Measurements from ENCODE around the genes PCDHB15 and PCDHGB1.

GRCh38 chr5:139710369-139710668 is 62.2 kb downstream of the CXXC5 start:
- RAMPAGE, long total RNA = no peak
- RRBS = no CpG with 5 or more reads among the region's 17 CpGs

DNA sequence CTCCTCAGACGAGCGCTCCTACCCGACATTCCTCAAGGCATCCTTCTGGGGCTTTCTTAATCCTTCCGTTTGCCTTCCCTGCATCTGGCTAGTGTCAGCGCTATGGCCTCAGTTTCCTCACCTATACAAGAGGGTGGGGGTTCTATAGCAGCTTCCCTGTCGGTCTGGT is 63.4 kb downstream of the CXXC5 start:
- RAMPAGE, long total RNA = no peak
- RRBS = no CpG with 5 or more reads among the region's 6 CpGs

GRCh38 chr5:139876962-139877378 is 81.4 kb downstream of the PSD2 start:
- RAMPAGE, long total RNA = no peak
- RRBS = no CpG with 5 or more reads among the region's 4 CpGs

GRCh38 chr5:140114257-140115476 is 758 bp downstream of the PURA start:
- RAMPAGE, long total RNA = no peak
- RRBS = 0% methylated on average over 12 of the region's 80 CpGs

DNA sequence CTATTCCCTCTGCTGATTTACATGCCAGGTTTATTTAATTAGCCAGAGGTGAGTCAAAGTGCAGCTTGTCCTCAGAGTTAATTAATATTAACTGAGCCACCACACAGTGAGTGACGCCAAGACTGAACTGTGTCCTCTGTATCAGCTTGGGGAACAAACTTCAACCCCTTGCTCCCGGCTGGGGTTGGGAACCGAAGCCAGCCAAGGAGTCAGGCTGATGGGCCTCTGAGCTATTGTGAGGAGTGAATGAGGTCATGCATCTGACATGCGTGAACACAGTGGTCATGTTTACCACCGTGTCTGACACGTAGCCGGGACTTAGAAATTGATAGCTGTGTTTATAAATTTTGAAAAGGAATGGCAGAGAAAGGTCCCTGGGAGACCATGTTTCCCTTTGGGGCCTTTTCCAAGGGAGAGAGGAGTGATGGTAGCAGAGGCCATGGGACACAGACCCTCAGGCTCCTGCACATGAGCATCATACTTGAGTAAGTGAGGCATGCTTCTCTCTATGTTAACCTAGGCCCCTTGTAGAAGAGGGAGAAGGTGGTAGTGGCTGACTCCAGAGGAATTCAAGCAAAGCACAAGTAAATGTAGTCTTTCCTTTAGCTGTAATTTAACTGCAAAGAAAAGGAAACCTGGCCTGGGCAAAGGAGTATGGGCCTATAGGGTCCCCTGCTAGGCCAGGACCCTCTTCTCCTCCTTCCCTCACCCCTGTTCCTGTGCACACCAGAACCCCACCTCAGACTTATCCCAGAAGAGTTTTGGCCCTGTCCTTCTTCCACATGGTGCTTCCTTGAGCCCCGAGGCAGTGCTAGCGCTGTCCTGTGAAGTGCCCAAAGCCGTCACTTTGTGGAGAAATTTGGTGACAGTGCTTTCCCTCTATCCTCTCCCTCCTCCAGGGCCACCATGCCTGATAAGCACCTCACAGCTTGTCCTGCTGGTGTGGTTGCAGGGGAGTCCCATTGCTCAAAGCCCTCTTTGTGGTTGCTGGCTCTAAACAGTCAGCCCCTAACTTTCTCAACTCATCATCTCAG is 17.4 kb downstream of the IGIP start:
- RAMPAGE, long total RNA = no peak
- RRBS = no CpG with 5 or more reads among the region's 10 CpGs

DNA sequence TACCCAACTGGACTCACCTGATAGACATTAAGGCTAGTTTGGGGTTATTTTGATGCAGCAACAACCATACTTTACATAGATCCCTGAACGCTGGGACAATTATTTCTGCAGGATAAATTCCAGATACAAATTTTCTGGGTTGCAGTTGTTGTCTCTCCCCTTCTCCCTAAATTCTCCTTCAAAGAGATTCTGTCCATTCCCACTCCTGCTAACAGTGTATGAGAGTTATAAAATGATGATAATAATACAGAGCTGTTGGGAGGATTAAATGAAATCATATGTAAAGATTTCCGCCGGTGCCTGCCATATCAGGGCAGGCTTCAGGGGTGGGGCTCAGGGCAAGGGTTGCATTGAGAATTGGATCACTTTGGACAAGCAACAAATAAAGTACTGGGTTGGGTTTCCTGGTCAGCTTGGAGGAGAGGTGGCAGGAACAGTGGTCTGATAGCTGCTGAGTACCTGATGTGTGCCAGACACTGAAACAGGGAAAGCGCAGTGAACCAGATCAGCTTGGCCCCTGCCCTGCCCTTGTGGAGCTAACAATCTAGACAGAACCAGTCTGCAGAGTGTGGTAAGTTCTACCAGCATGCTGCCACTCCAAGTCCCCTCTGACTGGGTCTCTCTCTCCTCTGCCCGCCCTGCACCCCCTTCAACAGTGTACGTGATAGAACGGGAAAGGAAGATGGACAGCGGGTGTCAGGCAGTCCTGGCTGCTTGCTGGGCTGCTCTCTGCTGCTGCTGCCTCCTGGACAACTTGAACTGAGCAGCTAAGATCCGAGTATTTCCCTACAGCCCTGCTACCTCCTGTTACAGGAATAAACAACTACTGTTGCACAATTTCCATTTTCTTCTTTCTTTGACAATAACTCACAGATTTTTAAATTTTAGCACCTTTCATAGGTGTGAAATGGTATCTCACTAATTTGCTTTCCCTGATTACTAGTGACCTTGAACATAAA is 53.4 kb downstream of the CYSTM1 start:
- RAMPAGE, long total RNA = no peak
- RRBS = no CpG with 5 or more reads among the region's 9 CpGs

DNA sequence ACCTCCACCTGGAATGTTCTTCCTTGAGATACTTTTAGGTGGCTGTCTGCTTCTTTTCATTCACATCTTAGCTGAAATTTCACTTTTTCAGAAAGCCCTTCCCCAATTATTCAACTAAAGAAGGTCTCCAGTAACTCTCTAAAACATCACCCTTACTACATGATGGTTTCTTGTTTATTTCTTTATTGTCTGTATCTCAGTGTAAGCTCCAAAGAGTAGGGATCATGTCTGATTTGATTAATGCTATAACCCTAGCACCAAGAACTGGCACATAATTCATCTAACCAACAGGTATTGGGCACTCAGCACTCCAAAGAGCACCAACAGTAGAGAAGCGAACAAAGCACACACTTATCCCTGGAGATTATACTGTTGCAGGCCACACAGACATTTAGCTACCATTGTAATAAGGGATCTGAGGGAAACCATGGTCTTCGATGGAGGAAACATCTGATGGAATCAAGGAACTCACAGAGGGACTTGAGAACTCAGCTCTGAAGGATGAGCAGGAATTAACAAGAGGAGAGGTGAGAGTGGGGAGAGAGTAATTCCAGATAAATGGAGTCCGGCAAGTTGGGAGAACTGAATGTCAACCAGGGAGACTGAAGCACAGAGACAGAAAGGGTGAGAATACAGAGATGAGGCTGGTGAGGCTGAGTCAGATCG is 45.3 kb downstream of the PFDN1 start:
- RAMPAGE, long total RNA = no peak
- RRBS = no CpG with 5 or more reads among the region's 4 CpGs

- RAMPAGE, long total RNA = no peak
- RRBS = no CpG with 5 or more reads among the region's 6 CpGs
Measured at GRCh38 chr5:140344475-140345588, 1.6 kb downstream of the HBEGF start.

- RAMPAGE, long total RNA = no peak
- RRBS = no CpG with 5 or more reads among the region's 9 CpGs
Measured at GRCh38 chr5:140551499-140552459, 4.3 kb downstream of the EIF4EBP3 start.

GRCh38 chr5:140557617-140558455 is 563 bp upstream of the SRA1 start:
- RAMPAGE, long total RNA = no peak
- RRBS = no CpG with 5 or more reads among the region's 10 CpGs

- RAMPAGE, long total RNA = no peak
- RRBS = 93% methylated on average over 3 of the region's 13 CpGs
Measured at GRCh38 chr5:140561309-140562655, 2.6 kb downstream of the APBB3 start.

DNA sequence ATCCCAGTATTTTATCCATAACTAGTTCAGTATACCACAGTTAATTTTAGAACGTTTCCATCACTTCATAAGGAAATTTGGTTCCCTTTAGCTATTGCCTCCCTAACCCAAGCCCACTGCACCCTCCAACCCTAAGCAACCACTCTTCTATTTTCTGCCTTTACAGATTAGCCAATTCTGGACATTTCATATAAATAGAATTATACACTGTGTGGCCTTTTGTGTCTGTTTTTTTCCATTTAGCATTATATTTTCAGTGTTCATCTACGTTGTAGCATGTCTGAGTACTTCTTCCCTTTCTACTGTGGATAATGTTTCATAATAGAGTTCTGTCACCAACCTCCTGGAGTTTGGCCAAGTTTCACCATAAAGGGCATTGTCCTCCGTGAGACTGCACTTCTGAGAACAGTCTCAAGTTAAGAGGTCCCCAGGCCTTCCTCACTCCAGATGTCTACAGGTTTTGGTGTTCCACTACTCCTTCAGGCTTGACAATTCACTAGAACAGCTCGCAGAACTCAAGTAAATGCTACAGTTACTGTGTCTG is 30.8 kb downstream of the SLC35A4 start:
- RAMPAGE, long total RNA = no peak
- RRBS = no CpG with 5 or more reads among the region's 4 CpGs

DNA sequence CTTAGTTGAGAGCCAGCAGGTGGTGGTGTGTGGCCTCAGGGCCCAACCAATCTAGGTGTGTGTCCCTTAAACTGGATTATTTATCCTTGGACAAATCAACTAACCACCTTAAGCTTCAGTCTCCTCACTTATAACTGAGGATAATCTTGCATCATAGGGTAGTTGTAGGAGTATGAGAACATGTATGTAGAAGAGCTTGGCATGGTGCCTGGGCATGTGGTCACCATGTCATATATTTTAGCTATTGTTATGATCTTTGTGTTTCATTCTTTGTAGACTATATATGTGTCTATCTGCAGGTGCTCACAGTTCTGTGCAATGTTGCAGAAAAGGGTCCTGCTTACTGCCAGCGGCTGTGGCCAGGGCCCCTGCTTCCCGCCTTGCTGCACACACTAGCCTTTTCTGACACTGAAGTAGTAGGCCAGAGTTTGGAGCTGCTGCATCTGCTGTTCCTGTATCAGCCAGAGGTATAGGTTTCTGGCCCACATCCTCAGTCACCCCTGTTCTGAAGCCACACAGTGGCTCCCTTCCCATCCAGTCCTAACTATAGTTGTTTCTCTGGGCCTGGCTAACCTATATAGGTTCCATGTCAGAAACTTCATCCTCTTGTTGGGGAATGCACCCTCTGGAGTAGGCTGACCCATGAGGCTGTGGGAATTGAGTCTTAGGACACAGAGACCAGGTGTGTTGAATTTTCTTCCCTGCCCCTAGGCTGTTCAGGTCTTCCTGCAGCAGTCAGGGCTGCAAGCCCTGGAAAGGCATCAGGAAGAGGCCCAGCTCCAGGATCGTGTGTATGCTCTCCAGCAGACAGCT is 3.0 kb downstream of the NDUFA2 start:
- RAMPAGE, long total RNA = no peak
- RRBS = no CpG with 5 or more reads among the region's 3 CpGs

DNA sequence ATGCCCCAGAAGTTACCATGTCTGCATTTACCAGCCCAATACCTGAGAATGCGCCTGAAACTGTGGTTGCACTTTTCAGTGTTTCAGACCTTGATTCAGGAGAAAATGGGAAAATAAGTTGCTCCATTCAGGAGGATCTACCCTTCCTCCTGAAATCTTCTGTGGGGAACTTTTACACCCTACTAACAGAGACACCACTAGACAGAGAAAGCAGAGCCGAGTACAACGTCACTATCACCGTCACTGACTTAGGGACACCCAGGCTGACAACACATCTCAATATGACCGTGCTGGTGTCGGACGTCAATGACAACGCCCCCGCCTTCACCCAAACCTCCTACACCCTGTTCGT is 1.5 kb downstream of the PCDHB8 start:
- RAMPAGE, long total RNA = no peak
- RRBS = no CpG with 5 or more reads among the region's 10 CpGs

- RAMPAGE, long total RNA = no peak
- RRBS = 15% methylated on average over 7 of the region's 25 CpGs
Measured at GRCh38 chr5:141245092-141245989, at the start of gene PCDHB15. Gene PCDHB15, plus strand, starts transcription at chr5:141245395.

DNA sequence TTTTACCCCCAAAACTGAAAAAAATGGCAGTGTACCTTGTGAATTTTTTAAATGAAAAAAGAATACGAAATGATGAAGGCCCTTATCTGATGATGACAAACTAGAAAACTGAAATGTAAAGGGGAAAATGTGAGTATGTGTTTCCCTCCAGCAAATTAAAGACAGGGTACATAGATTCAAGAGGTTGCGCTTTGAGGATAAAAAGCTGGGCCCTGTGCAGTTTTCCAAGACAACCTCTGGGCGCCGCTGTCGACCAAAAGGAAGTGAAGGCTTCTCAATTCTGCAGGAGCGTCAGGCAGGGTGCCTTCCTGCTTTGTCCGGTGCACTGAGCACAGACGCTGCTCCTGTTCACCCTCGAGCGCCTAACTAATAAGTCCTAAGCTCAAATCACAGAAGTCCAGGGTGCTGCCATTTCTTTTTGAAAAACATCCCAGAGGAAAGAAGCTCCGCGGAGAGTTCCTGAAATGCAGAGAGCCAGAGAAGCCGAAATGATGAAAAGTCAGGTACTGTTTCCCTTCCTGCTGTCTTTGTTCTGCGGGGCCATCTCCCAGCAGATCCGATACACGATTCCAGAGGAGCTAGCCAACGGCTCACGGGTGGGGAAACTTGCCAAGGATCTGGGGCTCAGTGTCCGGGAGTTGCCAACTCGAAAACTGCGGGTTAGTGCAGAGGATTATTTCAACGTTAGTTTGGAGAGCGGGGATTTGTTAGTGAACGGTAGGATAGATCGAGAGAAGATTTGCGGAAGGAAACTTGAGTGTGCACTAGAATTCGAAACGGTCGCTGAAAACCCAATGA is at the start of gene PCDHGB1:
TSS of gene PCDHGB1 (plus strand) at position 303 of the 798 bp plus-strand sequence.
- RAMPAGE, long total RNA = no peak
- RRBS = no CpG with 5 or more reads among the region's 29 CpGs

GRCh38 chr5:141485223-141485701 is 432 bp downstream of the PCDHGC4 start:
- RAMPAGE, long total RNA = no peak
- RRBS = no CpG with 5 or more reads among the region's 22 CpGs

DNA sequence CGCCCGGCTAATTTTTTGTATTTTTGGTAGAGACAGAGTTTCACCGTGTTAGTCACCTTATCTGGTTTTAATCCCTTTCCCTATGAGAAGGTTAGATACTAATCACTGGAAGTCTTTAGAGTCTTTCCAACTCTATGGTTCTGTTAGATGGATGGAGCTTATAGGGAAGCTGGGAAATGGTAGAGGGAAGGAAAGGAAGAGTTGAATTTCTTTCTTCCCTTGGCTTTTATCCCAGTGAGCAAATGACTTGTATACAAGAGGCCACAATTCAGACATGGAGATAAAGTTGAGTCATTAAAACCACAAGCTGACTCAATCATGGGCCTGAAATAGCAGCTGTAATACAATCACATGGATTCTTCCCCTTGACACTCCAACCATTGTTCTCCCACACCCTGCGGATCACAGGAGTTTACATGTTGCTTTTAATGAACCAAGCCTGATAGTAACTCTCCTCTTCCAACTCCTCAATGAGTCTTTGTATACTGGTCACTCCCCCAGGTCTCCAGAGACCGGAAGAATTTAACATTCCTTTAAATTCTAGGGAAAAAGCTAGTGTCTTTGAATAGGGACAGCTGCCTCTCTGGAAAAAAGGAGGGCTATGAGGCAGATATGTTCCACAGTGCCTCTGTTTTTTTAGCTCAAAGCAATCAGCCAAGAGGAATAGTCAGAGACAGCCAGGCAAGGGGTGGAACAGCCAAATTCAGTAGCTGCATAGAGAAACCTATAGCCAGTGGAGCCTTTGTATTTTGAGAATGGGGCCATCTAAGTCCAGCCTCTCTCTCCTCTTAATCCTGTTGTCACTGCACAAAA is 32.4 kb downstream of the PCDHGC5 start:
- RAMPAGE, long total RNA = no peak
- RRBS = no CpG with 5 or more reads among the region's 5 CpGs

- RAMPAGE, long total RNA = no peak
- RRBS = no CpG with 5 or more reads among the region's 10 CpGs
Measured at GRCh38 chr5:141560028-141561530, 58.2 kb downstream of the DIAPH1 start.

GRCh38 chr5:141644103-141644831 is 7.0 kb downstream of the FCHSD1 start:
- RAMPAGE, long total RNA = no peak
- RRBS = 96% methylated on average over 3 of the region's 12 CpGs